ENCODE results near the genes PRX and ACTMAP.

DNA sequence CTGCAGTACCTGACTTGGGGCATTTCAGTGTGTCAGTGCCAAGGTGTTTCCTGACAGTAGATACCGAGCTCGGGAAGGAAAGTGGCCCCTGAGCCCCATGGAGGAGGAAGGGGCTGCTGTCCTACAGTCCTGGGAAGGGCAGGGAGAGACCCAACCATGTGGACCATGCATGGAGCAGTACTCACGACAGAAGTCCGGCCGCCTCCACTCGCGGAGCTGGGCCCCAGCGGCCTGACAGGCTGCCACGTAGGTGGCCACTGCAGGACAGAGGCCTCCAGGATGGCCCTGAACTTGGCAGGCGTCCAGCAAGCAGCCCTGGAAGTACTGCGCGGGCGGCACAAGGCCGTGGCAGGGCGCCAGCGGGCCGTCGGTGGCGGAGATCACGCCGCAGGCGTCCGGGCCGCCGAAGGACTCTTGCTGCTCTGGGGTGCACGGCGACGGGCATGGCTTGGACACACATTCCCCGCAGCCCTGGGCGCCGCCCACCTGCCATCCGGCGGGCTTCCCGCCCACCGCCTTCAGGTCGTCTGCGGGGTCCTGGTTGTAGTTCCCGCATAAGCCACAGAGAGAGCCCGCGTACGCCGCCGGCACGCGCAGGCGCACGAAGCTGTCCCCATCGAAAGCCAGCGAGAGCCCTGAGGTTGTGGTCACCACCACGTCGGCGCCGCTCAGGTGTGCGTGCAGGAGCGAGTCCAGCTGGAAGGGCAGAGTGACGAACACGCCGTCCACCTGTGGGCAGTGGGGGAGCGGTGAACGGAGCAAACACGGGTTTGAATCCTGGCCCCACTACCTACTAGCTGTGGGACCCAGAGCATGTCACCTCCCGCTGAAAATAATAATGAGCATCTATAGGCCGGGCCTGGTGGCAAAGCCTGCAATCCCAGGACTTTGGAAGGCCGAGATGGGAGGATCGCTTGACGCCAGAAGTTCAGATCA, 45.5 kb upstream of the FBL start:
- PRO-cap = unidirectional peak, minus-strand start at position 522 of the sequence

DNA sequence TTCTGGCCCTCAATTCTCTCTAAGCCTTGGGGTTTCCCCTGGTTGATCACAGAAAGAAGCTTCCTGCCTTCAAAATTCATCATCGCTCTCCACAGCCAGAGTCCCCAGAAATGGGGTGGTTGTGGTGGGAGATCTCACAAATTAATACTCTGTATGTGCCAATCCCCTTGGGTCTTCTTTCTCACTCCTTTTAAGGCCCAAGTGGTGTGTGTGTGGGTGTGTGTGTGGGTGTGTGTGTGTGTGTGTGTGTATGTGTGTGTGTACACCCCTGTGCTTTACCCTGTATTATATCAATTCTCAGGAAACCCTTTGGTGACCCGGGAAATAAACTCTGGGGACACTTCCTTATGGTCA, 33.8 kb upstream of the PSMC4 start:
- PRO-cap = no peak

DNA sequence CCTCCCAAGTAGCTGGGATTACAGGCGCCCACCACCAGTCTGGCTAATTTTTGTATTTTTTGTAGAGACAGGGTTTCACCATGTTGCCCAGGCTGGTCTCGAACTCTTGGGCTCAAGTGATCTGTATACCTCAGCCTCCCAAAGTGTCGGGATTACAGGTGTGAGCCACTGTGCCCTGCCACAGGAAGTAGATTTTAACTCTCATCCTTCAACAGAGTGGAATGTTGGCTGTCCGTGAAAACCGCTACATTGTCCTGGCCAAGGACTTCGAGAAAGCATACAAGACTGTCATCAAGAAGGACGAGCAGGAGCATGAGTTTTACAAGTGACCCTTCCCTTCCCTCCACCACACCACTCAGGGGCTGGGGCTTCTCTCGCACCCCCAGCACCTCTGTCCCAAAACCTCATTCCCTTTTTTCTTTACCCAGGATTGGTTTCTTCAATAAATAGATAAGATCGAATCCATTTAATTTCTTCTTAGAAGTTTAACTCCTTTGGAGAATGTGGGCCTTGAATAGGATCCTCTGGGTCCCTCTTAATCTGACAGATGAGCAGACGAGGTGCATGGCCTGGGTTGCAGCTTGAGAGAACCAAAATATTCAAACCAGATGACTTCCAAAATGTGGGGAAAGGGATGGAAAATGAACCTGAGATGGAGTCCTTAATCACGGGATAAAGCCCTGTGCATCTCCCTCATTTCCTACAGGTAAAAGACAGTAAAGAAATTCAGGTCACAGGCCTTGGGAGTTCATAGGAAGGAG, 10.2 kb downstream of the PSMC4 start:
- PRO-cap = no peak

GRCh38 chr19:39983168-39984468, 12.7 kb downstream of the PSMC4 start:
- PRO-cap = no peak

GRCh38 chr19:40227888-40228401, 1.5 kb upstream of the CCNP start:
- PRO-cap = no peak

- PRO-cap = no peak
Observed at GRCh38 chr19:40252519-40253041, 26.1 kb upstream of the CCNP start.

- PRO-cap = no peak
Observed at GRCh38 chr19:40256805-40257488, 28.2 kb downstream of the AKT2 start.

GRCh38 chr19:40323630-40324207, 24.5 kb downstream of the C19orf47 start:
- PRO-cap = no peak

- PRO-cap = no peak
Observed at GRCh38 chr19:40344636-40345055, 3.6 kb downstream of the C19orf47 start.

DNA sequence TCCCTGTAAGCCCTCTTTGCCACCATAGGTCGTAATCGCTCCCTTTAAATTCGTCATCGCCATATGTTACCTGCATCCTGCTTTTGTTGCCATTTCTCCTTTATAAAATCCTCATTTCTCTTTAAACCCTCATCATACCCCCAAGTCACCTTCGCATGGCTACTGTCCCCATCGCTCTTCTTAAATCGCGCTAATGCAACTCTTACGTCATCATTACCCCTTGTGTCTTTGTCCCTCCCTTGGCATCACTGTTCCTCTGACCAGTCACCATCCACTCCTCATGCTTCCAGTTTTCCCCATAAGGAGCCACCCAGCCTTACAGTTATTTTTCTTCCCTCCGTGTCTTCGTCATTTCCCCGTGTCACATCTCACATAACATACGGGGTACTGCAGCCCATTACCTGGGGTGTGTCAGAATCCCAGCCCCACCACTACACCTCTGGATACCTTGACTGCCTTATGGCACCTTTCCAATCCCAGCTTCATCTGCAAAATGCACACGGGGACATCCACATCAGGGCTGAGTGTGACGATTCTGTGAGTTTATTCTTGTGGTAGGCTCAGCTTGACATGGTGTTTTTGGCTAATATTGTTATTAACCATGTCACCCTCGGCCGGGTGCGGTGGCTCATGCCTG, 688 bp downstream of the PLD3 start:
- PRO-cap = unidirectional peak, minus-strand start at position 187 of the sequence

DNA sequence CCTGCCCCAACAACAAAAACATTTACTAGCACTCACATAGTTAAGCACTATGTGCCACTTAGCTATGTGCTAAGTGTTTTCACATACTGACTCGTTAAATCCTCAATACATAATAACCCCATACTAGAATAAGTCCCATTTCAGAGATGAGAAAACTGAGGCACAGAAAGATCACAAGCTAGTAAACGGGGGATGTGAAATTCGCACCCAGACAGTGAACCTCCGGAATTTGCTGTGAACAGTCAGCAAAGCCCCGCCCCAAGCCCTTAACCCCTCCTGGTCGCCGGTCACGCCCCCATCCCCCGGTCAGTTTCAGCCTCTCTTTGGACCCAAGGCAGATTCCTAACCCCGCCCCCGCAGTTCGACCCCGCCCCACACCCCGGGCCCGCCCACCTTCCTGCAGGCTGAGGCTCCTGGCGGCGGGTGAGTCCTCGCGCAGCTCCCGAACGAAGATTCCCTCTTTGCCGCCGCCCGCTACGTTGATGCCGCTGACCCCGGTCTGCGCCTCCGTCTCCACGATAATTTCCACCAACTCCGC, 9.8 kb downstream of the PRX start:
- PRO-cap = unidirectional peak, plus-strand start at position 402 of the sequence

DNA sequence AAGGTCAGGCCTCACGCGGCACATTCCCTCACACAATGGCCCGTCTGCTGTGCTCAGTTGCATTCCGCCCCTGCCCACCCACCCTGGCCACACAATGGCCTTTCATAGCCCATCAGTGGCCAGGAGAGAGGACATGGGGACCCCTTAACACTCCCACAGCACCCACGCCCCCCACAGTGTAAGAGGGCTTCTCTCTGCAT, 3.0 kb downstream of the PRX start:
- PRO-cap = no peak

GRCh38 chr19:40413080-40414008, at the start of gene PRX:
Gene PRX, minus strand, starts transcription at chr19:40413378.
- PRO-cap = no peak

- PRO-cap = no peak
Observed at GRCh38 chr19:40426216-40426494, 363 bp upstream of the SERTAD1 start.

DNA sequence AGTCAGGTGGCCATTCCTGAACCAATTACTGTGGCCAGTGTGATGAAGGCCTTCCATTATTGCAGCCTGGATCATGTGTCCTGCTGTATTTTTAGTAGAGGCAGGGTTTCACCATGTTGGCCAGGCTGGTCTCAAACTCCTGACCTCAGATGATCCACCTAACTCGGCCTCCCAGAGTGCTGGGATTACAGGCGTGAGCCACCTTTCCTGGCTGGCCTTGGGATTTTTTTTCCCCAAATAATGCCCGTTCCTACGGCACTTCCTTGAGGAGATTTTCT, 8.9 kb upstream of the LTBP4 start:
- PRO-cap = no peak

DNA sequence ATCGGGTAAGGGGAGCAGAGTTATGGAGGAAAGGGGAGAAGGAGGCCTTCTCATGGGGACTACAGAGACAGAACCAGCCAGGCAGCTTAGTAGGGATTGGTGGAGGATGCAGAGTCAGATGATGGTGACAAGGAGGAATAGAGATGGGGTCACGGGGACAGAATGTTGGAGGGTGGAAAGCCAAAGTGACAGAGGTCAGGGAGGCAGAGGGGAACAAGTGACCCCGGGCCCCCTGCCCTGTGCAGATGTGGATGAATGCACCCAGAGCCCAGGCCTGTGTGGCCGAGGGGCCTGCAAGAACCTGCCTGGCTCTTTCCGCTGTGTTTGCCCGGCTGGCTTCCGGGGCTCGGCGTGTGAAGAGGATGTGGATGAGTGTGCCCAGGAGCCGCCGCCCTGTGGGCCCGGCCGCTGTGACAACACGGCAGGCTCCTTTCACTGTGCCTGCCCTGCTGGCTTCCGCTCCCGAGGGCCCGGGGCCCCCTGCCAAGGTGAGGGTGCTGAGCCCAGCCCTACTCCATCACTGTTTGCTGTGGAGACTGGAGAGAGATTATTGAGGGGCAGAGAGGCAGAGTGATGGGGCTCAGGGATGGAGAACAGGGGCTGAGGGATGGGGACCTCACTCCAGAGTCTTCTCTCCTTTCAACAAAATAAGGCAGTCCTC, 9.9 kb downstream of the LTBP4 start:
- PRO-cap = bidirectional peak, plus-strand start at position 391 of the sequence, minus-strand start at position 330 of the sequence

- PRO-cap = no peak
Observed at GRCh38 chr19:40627122-40627838, 26.1 kb downstream of the LTBP4 start.

- PRO-cap = no peak
Observed at GRCh38 chr19:40686717-40687398, 3.6 kb downstream of the NUMBL start.

DNA sequence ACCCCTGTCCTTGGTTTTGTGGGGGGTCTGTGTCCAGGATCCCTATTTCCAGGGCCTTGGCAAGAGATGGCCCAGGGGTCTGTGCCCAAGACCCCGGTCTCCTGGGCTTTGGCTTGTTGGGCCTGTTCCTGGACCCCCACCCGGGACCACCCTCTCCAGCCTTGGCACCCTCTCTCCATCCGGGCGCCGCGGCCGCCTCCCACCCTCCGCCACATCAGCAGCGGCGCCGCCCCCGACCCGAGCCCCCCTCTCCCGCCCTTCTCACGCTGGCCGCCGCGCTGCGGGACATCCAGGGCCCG, 307 bp downstream of the NUMBL start:
- PRO-cap = no peak

DNA sequence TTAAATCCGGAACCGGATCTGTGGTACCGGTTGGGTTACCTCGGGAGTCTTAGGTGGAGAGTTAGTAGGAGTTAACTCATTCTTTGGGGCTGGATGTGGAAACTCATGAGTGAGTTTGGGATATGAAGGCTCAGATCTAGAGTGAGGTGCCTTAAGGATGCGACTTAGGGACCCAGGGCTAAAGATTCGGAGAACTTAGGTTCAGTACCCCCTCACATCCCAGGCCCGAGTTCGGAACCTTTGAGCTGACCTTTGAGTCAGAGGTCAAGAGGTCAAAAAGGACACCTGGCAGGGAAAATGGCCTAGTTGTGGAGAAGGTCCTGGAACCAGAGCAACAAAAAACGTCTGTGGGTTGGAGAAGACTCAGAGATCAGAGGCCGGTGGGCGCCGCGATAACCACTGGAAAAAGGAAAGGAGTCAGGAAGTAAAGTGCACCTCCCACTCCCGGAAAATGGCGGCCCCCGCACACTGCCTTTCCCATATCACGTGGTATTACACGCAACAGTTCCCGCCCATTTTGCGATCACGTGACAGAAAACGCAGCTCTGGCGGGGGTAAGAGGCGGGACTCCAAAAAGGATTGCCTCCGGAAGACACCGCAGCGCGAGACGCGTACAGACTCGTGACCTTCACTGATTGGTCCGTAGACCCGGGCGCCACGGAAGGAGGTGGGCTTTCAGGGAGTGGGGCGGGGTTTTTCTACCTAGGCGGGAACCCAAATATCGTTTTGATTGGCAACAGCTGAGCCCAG, at the start of gene ACTMAP:
Gene ACTMAP (minus strand): TSS at position 443 of the 750 bp plus-strand sequence.
- PRO-cap = unidirectional peak, minus-strand start at position 453 of the sequence

Data from left colon (tissue), 1 donor.